Right common carotid artery plus branches (tissue), 1 donor: Measurements from ENCODE around the gene MMRN1.

DNA sequence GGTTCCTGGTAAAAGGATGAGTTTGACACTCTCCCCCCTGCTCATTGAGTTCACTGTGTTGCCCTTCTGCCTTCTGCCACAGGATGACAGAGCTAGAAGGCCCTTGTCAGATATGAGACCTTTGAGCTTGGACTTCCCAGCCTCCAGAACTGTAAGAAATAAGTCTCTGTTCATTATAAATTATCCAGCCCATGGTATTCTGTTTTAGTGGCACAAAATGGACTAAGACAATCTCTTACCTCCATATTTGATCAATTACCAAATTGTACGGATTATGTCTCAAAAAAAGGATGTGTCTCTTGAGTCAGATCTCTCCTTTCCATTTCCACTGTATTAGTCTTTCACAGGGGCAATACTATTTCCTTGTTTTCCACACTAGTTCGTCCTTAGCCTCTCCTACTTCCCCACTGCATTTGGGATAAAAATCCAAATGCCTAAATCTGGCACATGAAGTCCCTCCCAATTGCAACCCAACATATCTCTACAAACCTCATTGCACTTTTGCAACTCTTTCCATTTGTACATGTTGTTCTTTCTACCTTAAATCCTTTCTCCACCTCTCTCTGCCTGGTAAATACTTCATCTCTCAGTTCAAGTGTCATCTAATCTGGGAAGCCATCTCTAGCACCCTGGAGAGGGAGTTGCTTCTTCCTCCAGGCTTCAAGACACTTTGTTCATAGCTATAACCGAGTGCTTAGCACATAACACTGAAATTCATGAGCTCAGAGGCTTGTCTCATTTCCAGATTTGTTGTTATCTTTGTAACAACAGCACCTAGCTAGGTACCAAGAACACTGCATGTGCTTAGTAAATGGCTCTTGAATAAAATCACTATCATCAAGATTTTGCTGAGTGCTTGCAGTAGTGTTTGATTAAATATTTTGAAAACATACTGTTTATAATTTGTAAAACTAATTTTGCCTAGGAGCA, 114.6 kb upstream of the NAP1L5 start:
- PRO-cap = no peak

DNA sequence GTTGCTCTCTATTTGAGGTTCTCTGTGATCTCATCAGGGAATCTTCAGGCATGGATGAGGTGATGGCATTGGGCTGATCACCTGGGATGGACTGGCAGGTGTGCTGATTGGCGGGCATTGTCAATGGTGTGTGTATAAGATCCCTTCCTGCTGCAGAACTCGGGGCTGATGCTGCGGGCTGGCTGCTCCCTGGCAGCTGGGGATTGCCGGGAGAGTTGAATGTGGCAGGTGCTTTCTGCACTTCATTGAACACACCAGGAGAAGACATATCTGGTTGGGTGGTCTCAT, 58.0 kb downstream of the GPRIN3 start:
- PRO-cap = no peak

- PRO-cap = no peak
These were observed 32.1 kb downstream of the GPRIN3 start for GRCh38 chr4:89275225-89276240.

DNA sequence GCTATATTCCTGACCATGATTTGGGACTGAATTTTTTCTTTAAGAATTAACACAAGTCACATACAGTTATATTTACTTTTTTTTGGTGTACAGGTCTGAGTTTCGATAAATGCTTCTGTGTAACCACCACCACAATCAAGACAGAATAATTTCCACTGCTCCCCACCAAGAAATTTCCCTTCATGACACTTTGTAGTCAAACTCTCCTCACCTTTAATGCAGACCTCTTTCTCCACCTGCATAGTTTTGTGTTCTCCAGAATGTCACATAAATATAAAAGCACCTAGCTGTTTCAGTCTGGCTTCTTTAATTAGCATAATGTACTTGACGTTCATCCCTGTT, 16.5 kb downstream of the GPRIN3 start:
- PRO-cap = no peak

DNA sequence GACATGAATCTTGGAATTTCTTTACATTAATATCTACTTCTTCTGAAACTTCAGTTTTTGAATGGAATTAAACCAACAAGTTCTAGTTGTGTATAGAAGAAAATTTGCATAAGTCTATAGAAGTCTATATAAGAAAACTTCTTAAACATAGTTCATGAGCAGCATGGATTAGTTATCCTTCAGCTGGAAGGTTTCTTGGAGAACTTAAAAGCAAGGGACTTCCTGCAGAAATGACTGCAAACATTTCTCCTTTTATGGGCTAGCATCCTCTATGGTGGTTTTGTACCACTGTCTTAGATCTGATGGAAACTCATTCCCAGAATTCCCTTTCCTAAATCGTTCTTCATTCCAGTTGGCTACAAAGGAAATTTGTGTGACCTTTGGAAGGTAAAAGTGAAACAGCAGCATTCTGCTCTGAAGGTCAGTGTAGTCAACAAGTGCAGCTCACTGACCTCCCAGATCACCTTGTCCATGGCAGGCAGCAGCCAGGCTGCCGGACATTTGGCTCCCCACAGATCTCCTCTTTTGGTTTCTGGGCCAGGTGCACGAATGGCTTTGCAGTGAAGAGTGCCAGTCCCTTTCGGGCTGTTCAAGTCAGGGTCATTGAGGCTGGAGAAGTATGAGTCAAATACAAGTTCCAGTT, 14.5 kb downstream of the GPRIN3 start:
- PRO-cap = no peak

- PRO-cap = no peak
These were observed 9.7 kb downstream of the GPRIN3 start for GRCh38 chr4:89297532-89298697.

DNA sequence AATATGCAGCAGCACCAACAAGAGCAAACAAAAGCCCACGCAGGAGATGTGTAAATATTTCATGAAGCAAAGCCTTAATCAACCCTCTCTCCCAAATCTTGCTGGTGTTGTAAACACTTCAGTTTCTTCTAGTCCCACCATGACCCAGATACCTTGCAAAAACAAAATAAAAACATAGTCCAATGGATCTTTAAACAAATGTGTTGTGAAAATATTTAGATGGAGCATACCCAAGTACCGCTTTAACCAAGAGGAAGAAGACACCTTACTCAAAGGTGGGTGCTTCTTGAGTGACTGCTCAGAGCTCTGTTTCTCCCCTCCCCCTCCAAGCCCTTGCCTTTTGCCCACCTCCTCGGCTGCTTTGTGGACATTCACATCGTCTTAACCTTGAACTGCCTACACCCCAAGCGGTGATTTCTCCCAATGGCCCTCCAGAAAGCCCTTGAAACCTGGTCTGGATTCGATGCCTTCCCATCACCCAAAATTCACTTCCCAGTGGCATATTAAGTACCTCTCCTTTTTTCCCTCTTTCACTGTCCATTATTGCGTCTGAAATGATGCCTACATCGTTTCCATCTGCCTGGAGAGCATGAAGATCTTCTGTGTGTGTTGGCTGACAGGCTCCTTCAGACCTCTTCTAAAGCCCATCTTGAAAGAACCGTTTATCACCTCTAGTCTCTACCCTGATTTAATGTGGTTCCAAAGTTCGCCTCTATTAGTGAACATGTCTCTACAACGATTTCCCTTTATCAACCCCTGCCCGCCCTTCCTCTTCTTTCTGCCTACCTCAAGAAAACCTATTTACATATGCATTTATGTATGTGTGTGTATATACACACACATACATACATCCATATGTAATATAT, 1.0 kb downstream of the GPRIN3 start:
- PRO-cap = no peak

- PRO-cap = no peak
These were observed 24.1 kb upstream of the GPRIN3 start for GRCh38 chr4:89331551-89332157.

DNA sequence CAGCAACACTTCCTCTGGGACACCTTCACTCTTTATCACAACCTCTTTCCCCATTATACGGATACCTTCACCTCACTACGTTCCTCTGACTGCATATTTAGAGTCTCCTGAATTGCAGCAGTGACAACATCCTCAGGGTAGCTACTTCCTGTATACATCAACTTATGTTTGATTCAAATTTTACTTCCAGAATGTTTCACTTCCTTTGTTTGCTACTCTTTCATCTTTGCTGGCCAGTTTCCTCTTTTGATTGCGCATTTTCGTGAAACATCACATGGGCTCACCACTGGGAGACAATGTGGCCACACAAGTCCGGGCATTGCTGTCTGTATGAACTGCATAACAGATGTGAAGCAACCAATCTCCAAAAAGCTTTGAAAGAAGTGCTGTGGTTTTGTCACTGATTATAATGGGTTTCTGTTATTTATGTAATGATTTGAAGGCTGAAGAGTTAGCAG, 7.5 kb downstream of the SNCA start:
- PRO-cap = bidirectional peak, plus-strand start at position 319 of the sequence, minus-strand start at position 136 of the sequence

DNA sequence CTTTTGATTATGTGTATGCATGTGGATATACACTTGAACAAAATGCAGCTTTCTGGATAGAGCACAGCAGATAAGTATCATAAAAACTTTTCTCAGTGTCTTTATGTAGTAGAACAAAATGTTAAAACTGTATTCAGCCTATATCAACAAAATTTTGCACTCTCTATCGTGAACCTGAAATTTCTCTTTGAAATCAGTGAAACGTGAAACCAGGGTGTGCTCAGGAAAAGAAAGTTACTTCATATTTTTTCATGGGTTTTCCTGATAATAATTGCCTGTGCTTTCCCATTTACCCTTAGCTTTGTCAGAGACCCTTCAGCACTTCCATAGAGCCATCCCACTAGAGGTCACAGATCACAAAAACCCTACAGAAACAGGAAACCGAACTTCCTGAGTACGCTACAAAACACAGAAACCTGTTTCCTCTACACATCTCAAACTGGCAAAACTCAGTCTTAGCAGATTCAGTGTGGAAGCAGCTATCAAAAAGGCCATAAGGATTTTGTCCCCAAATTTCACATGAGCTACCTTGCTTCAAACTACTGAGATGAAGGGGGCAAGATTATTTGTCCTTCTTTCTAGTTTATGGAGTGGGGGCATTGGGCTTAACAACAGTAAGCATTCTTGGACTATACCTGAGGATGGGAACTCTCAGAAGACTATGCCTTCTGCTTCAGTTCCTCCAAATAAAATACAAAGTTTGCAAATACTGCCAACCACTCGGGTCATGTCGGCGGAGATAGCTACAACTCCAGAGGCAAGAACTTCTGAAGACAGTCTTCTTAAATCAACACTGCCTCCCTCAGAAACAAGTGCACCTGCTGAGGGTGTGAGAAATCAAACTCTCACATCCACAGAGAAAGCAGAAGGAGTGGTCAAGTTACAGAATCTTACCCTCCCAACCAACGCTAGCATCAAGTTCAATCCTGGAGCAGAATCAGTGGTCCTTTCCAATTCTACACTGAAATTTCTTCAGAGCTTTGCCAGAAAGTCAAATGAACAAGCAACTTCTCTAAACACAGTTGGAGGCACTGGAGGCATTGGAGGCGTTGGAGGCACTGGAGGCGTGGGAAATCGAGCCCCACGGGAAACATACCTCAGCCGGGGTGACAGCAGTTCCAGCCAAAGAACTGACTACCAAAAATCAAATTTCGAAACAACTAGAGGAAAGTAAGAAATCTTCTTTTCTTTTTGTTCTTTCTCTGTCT, at the start of gene MMRN1:
Gene MMRN1 (plus strand): TSS at position 430 of the 1,208 bp plus-strand sequence.
- PRO-cap = unidirectional peak, plus-strand start at position 430 of the sequence

GRCh38 chr4:91358420-91359471, 945.0 kb upstream of the GRID2 start:
- PRO-cap = no peak

- PRO-cap = no peak
These were observed 615 bp downstream of the SMARCAD1 start for GRCh38 chr4:94208355-94208605.

GRCh38 chr4:94442204-94442728, 9.5 kb upstream of the PDLIM5 start:
- PRO-cap = no peak

DNA sequence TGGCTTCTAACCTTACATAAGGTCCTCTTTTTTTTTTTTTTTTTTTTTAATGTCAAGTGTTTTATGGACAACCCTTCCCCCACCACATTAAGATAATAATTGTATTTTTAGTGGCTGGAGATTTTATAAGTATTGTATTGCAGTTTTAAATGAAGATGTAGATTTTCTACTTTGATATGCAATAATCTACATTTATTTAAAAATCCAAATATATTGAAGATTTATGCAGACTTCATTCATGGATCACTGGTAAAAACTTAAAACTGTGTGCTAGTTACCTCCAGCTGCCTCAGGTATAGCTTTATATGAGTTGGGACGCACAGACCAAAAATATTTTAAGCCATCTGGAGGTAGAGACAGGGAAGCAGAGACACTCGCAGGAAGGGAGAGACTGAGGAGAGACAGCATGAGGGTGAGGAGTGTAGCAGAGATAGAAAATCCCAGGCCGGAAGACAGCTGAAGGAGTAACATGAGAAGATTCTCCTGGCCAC, 84.1 kb downstream of the PDLIM5 start:
- PRO-cap = no peak

GRCh38 chr4:94599438-94600559, 148.1 kb downstream of the PDLIM5 start:
- PRO-cap = no peak

DNA sequence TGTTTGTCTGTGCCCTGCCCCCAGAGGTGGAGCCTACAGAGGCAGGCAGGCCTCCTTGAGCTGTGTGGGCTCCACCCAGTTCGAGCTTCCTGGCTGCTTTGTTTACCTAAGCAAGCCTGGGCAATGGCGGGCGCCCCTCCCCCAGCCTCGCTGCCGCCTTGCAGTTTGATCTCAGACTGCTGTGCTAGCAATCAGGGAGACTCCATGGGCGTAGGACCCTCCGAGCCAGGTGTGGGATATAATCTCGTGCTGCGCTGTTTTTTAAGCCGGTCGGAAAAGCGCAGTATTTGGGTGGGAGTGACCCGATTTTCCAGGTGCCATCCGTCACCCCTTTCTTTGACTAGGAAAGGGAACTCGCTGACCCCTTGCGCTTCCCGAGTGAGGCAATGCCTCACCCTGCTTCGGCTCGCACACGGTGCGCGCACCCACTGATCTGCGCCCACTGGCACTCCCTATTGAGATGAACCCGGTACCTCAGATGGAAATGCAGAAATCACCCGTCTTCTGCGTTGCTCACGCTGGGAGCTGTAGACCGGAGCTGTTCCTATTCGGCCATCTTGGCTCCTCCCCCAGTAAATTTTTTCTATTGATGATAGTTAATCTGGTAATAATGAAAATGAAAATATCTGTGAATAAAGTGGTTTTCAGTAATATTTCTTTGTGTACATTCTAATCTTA, 83.6 kb downstream of the BMPR1B start:
- PRO-cap = no peak

GRCh38 chr4:97037604-97038088, 1105.6 kb downstream of the STPG2 start:
- PRO-cap = no peak

- PRO-cap = no peak
These were observed 117.7 kb downstream of the STPG2 start for GRCh38 chr4:98025574-98026026.

GRCh38 chr4:98625986-98626849, 32.2 kb downstream of the TSPAN5 start:
- PRO-cap = no peak

DNA sequence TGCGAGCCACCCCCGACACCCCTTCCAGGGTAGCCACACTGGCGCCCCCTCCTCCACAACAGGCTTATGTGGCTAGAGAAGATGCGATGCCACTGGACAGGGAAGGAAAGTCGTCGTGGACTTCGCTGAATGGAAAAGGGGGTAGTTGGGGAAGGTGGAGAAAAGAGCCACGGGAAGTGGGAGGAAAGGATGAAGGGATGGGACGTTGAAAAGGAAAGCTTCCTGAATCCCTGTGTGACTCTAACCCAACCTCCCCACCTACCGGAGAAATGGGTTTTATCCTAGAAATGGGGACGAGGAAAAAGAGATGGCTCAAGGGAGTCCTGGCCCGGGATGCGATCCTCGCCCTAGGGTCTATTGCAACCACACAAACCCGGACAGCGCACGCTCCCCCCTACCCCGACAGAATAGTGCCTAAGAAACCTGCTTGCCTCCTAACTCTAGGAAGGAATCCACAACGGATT, 657 bp upstream of the TSPAN5 start:
- PRO-cap = no peak